ENCODE measurements around the genes SLC5A9, EPS15 and KTI12.

DNA sequence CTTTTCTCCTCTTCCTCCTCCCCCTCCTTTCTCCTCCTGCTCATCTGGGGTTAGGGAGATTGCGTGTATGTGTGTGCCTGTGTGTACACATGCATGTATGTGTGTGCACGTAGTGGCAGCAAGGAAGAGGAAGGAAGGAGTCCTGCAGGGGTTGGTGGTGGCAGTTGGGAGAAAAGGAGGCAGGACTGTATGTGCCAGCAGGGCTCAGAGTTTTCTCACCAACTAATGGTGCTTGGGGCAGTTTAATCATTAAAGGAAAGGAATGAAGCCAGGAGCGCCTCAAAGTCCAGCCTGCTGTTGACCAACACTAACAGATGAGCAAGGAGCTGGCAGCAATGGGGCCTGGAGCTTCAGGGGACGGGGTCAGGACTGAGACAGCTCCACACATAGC, at the start of gene SLC5A9:
SLC5A9 (plus strand) TSS at position 294 of the 391 bp plus-strand sequence.
- PRO-cap = no peak
- RAMPAGE, long total RNA, 4 experiments = no peak in any of the 4 experiments

DNA sequence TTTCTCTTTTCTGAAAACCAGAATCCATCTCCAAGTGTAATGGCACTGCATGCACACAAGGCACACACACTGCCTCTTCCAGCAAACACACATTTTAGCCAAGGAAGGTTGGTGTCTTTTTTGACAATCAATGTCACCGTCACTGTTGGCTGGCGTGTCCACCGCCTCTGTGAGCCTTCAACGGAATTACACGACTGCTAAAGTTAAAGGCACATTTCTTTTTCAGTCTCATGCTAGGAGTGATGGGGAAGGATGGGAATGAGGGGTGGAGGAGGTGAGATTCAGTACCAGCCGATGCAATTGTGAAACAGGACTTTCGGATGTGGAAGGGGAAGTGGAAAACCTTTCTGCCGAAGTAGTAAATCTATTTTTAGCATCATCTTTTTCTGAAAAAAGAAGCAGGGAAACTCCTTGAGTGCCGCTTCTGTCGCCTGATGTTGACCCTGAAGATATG, 1.4 kb downstream of the ELAVL4 start:
- PRO-cap = no peak
- RAMPAGE, long total RNA, 4 experiments = no peak in any of the 4 experiments

DNA sequence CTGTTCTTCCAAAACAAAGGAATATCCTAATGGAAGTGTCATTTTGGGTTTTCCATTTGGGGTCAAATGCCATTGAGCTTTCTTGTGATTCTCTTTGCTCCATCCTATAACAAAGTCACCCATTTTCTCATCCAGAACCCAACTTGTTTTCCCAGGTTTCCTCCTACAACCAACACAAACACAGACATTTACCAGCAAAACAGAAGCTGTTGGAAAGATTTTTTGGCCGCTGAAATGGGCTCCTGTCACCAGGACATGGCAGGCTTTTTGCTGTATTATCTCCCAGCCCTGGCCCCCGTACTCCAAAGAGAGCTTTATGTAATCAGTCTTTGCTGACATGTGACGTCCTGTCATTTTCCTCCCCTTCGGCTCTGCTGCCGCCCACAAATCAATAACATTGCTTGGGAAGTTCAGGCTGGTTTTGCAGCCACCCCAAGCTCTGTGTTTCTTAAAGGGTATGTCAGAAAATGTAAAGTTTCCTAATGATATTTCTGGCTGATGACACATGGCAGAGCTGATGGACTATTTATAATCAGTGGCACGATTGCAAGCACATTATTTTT, 66.9 kb downstream of the ELAVL4 start:
- PRO-cap = no peak
- RAMPAGE, long total RNA, 4 experiments = no peak in any of the 4 experiments

DNA sequence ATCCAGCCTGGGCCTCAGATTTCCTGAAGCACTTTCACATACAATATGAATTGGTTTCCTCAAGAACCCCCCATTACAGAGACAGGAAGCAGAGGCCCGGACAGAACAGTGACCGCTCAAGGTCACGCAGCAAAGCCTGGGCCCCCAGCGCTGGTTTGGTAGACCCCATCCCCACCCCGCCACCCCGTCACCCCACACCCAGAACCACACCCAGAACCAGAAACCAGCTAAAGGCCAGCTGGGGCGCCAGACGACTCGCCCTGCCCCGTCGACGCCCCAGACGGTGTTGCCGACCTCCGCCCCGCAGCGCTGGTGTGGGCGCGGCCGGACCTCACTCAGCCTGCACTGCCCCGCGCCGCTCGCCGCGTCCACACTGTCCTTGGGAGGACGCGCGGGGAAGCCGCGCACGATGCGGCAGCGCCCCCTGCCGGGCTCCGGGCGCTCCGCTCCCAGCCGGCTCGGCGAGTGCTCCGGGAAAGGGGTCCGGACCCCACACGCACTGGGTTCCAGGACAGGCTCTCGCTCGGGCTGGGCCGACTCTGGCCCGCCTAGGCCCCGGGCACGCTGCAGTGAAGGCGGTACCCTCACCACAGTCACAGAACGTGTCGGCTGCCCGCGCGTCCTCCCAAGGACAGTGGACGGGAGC, 90.4 kb downstream of the DMRTA2 start:
- PRO-cap = no peak
- RAMPAGE, long total RNA, 4 experiments = no peak in any of the 4 experiments

GRCh38 chr1:50960641-50961037, 572 bp upstream of the FAF1 start:
- PRO-cap = no peak
- RAMPAGE, long total RNA, 4 experiments = no peak in any of the 4 experiments

- PRO-cap = no peak
- RAMPAGE, long total RNA, 4 experiments = no peak in any of the 4 experiments
Measured at GRCh38 chr1:51215686-51216042, 20.4 kb upstream of the RNF11 start.

DNA sequence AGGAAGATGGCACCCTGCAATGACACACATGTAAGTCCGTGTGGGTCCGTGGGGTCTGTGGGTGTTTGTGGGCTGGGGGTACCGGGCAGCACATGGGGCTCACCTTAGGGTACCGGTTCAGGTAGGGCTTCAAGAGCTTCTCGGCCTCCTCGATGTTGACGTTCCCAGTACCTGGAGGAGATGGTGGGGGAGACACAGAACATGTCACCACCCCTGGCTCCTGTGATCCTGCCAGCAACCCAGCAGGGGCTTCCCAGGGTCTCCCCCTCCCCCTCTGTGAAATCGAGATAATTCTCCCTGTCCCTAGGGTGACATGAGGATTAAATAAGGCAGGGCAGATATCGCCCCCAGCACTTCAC, 28.0 kb downstream of the TTC39A start:
- PRO-cap = no peak
- RAMPAGE, long total RNA, 4 experiments = no peak in any of the 4 experiments

- PRO-cap = no peak
- RAMPAGE, long total RNA, 4 experiments = no peak in any of the 4 experiments
Measured at GRCh38 chr1:51325864-51326791, 4.2 kb downstream of the TTC39A start.

DNA sequence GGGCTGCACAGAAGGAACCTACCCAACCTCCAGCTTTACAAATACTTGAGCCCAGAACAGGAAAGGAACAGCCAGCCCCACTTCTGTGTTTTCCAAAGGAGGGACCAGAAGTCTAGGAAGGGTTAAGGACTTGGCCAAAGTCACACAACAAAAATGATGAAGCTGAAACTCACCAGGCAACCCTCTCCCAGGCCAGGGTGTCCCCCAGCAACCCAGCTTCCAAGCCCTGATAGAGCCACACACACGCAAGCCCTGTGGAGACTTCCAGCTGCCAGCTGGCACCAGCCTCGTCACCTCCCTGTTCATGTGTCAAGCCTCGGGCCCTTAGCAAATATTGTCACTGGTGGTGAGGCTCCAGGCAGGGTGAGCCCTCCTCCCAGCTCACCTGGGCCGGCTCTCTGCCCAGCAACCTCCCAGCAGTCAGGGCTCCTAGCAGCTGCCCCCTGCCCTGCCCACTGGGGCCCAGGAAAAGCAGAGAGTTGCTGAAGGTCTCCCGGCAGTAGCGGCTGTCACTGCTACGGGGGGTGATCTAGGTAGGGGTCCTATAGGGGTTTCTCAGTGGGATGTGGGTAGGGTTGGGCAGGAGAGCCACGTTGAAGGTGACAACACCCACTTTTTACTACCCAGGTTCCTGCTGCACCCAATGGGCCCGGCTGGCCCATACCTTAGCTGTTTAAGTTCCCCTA, 942 bp downstream of the TTC39A start:
- PRO-cap = no peak
- RAMPAGE, long total RNA, 4 experiments = no peak in any of the 4 experiments

DNA sequence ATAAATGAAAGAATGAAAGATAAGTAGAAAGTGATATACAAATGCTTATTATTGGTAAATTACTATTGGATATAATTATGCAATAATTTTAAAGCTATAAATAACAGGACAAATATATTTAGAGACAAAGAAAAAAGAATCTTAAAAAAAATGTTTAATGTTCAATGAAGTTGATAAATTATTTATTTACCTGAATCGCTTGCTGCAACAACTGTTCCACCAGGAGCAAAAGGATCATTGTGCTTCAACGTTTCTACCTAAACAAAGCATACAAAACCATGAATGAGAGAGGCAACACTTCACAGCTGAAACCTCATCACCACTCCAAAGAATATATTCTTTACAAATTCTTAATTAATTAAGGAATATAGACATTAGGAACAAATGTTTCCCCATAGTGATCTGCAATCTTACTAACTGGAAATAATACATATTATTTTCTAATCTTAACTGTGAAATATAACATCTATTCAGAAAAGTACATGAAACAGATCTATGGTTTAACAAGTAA, 63.9 kb upstream of the TTC39A start:
- PRO-cap = no peak
- RAMPAGE, long total RNA, 4 experiments = no peak in any of the 4 experiments

DNA sequence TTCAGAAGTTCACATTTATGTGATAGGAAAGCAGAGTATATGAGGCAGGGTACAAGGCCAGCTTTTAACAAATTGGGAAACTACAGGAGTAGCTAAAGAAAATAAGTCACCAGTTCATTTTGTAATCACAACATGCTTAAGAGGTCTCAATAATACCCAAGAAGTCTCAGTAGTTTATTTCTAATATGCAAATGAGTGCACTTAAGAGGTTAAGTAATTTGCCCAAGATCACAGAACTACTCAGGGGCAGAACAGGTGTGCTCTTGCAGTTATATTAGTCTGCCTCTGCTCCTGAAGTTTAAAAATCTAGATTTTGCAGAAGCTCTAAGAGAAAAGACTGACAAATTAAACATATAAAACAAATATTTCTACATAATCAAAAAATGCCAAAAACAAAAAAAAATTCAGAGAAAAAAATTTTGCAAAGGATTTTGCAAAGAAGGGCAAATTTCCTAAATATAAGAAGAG, 6.9 kb downstream of the EPS15 start:
- PRO-cap = no peak
- RAMPAGE, long total RNA, 4 experiments = no peak in any of the 4 experiments

DNA sequence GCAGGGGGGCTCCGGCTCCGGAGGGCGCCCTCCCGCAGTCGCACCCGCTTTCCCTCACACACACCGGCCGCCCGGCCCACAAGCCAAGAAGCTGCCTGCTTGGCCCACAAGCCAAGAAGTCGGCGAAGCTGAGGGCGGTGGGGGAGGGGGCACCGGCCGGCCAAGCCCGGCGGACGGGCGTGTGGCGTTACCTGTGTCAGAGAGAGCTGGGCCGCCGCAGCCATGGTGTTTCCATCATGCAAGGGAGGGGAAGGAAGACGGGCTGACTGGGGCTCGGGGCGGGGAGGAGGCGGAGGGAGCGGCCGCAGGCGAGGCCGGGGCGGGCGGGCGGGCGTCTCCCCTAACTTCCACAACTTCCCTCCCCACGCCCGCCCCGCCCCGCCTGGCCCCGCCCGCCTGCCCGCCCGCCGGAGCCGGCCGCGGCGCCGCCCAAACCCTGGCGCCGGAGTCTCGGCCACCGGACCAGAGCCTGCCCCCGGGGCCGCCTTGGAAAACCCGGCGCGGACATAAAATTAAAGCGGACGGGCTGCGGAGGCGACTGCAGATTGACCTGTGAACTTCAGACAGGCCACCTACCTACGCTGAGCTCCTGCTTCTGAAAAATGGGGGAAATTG, at the start of gene EPS15:
EPS15 (minus strand) TSS at position 259 of the 615 bp plus-strand sequence.
- PRO-cap = no peak
- RAMPAGE, long total RNA, 4 experiments = start-site peak on the minus strand in 3 of 4 experiments, centred at positions 239 to 241 of the sequence, 128 to 279 reads per replicate

DNA sequence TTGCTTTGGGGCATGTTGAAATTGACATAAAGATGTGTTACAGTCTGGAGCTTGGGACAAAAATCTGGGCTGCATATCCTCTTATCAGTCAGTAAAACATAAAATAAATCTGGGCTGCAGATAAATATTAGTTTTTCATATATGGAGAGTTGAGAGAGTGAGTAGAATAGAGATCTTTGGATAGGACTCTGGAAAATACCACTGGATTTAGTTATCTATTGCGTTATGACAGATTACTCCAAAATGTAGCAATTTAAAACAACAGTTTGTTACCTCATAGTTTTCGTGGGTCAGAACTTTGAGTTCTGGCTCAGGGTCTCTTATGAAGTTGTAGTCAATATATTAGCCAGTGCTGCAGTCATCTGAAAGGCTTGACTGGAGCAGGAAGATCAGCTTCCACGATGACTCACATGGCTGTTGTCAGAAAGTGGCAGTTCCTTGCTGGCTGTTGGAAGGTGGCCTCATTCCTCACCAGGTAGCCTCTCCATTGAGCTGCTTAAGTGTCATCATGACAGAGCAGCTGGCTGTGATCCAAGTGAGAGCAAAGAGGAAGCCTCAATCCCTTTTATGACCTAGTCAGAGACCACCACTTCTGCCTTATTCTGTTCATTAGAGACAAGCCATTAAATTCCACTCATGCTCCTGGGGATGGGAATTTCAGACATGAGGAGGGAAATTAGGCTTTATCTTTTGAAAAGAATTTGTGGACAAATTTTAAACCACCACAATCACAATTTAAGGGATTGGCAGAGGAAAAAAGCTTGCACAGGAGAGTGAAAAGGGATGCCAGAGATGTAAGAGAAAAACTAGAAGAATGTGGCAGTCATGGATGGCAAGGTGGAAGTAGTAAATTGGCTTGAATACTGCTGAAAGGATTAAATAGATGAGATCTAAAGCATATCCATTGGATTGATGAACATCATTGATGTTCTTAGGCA, 5.6 kb downstream of the OSBPL9 start:
- PRO-cap = no peak
- RAMPAGE, long total RNA, 4 experiments = no peak in any of the 4 experiments

GRCh38 chr1:51649528-51649881, 32.6 kb downstream of the OSBPL9 start:
- PRO-cap = no peak
- RAMPAGE, long total RNA, 4 experiments = no peak in any of the 4 experiments

GRCh38 chr1:51660973-51661320, 44.1 kb downstream of the OSBPL9 start:
- PRO-cap = no peak
- RAMPAGE, long total RNA, 4 experiments = no peak in any of the 4 experiments

GRCh38 chr1:51661321-51661668, 44.4 kb downstream of the OSBPL9 start:
- PRO-cap = no peak
- RAMPAGE, long total RNA, 4 experiments = no peak in any of the 4 experiments

DNA sequence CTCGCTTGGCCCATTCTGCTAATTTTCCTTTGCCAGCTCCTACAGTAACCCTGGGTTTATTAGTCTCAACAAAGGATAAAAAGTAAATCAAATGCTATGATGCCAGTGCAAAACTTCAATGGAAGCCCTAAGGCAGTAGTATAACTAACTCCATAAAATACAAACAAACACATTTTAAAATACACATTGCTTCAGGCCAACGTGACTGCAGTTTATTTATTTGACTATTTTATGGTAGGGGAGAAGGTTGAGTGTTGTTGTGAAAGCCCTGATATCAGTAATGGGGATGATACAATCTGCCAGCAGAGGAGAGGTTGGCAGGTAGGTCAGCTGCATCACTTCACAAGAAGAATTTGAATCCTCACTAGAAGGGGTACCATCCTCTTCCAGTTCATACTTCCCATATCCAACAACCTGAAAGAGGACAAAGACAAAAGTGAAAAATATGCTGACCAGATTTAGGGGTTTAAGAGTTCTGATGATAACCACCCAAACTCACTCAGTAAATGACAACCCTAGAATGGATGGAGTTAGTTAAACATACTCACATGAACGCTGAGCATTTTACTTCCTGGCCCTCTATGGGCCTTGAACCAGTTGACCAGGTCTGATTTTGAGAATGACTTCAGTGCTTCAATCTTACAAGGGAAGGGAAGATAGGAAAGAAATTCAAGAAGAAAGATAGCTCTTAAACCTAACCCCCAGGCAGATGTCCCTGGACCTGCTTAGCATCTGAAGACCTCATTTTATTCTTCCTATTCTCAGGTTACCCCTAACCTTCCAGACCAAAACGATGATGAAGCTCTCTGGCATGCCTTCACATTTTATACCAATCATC, 89.3 kb downstream of the NRDC start:
- PRO-cap = no peak
- RAMPAGE, long total RNA, 4 experiments = no peak in any of the 4 experiments

DNA sequence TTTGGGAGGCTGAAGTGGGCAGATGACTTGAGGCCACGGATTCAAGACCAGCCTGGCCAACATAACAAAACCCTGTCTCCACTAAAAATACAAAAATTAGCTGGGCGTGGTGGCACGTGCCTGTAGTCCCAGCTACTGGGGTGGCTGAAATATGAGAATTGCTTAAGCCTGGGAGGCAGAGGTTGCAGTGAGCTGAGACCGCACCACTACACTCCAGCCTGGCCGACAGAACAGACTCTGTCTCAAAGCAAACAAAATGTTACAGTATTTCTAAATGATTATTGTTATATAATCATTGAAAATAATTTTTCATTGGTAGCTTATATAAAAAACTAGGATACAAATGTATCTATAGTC, 4.7 kb downstream of the KTI12 start:
- PRO-cap = no peak
- RAMPAGE, long total RNA, 4 experiments = no peak in any of the 4 experiments

- PRO-cap = unidirectional peak, minus-strand start at chr1:52033805
- RAMPAGE, long total RNA, 4 experiments = no peak in any of the 4 experiments
Measured at GRCh38 chr1:52033651-52034072, at the start of gene KTI12. Gene KTI12, minus strand, starts transcription at chr1:52033810.

- PRO-cap = no peak
- RAMPAGE, long total RNA, 4 experiments = no peak in any of the 4 experiments
Measured at GRCh38 chr1:52551910-52552544, 865 bp downstream of the TUT4 start.

Measured in omental fat pad (tissue), 4 donors.